ENCODE data around the gene ZNF385D.

DNA sequence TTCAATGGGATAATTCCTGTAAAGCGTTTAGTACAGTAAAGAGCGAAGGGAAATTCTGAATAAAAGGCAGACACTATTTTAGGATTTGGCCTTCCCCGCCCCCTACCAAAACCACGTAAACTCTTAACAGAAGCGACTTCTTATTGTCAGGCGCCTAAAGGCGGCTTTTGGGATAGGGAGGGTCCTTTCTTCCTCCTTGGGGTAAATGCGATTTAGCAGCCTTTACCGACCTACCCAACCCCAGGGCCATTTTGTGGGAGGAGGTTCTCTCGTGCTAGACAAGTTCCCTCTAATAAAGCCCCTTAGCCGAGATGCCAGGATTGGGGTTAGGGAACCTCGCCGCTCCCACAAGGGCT lies 505 bp upstream of the RAB5A start:
- RRBS: no CpG with 5 or more reads among the region's 13 CpGs

GRCh38 chr3:20049107-20049291 lies 8.8 kb downstream of the KAT2B start:
- RRBS: no CpG with 5 or more reads among the region's 5 CpGs

DNA sequence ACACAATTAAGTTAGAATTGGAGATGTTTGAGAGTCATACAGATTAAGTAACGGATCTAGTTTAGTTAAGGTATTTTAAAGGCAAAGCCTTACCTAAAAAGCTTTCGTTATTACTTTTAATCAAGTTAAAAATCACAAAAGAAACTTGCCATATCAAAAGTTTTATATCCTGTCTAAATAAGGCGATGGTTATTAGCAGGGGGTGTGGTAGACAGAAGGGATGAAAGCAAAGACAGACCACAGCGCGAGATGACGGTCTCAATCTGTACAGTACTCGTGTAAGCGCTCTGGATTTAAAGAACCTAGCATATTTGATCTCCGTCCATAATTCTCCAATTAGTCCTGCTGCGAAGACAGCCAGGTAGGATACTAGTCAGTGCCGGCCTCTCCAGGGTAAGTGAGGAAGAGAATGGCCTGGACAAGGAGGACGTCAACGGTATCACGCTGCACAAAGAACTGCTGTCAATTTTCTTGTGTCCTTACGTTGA lies 743 bp downstream of the SGO1 start:
- RRBS: no CpG with 5 or more reads among the region's 15 CpGs

DNA sequence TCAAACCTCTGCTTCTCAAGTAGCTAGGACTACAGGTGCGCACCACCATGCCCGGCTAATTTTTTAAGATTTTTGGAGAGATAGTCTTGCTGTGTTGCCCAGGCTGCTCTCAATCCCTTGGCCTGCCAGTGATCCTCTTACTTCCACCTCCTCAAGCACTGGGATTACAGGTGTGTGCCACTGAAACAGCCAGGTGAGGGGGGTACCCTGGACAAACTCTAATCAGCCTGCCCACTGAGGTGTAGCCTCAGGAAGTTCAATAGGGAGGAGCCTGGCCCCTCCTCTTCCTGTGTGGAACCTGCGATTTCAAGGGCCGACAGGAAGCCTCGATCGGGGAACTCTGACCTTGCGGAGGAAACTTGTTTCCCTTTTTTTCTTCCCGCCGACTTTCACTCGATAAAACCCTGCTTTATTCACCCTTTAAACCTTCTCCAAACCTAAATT lies 208.5 kb downstream of the ZNF385D start:
- RRBS: no CpG with 5 or more reads among the region's 10 CpGs

DNA sequence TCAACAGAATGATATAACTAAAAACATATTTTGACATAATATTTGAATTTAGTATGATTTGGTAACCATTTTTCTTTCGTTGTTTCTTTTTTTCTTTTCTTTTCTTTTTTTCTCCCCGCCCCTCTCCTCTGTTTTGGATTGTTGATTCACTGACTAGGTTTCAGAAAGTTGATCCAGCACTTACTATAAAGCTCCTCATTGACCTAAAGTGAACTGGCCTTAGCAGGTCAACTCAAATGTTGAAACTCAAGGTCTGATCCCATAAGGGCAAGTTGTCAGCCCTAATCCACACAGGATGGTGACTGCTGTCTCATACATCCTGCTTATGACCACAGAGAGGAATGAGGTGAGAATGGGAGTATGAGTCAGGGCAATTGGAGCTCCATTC lies 78.9 kb downstream of the ZNF385D start:
- RRBS: no CpG with 5 or more reads among the region's 2 CpGs

DNA sequence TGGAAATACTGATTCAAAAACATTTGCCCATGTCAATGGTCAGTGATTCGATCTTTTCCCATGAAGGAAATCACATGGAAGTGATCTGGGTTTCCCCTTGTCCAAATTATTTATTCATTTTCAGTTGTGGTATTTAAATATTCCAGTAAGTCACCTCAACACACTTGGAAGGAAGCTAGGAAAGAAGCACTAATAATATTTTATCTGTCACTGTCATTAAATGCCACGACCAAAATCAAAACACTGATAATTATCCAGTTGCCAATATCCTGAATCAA lies 78.5 kb downstream of the ZNF385D start:
- RRBS: no CpG with 5 or more reads among the region's 2 CpGs

GRCh38 chr3:21750627-21751791 lies at the start of gene ZNF385D:
Gene ZNF385D (minus strand): TSS chr3:21751210.
- RRBS: 23% methylated on average over 9 of the region's 43 CpGs

DNA sequence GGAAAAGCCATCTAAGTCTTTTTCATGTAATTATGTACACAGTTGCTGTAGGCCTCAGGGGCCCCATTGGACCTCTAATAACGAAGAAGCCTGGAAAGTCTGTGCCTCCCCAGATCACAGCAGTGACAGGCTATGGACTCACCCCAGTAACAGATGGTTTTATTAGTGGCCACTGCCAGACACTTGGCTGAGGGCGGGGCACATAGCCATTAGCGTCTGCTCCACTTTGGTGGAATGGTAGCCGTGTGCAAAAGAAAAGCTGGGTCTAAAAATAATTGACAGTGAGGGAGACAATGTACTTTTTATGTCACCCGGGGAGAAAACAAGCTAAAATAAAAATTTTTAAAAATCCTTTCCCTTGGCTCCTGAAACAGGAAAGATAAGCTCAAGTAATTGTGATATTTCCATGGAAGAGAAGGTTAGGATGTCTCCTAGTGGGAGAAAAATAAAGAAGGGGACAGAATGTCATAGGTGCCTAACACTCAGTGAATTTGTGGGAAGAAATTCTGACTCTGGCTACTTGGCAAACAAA lies 44.3 kb upstream of the ZNF385D start:
- RRBS: no CpG with 5 or more reads among the region's 5 CpGs

DNA sequence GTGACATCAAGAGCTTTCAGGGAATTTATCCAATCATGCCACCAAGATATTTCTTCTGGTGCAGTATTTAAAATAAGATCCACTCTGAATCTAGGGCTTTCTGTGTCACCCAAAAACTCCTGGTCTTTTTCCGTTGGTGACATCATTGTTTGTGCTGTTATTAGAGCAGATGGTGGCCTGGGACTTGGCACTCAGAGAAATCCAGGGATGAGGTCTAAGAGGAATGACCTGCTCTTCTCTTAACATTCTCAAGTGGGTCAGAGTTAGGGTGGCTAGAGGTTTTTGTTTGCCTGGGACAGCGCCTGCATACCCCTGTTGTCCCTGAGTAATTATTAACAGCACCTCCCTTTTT lies 56.9 kb upstream of the UBE2E1 start:
- RRBS: no CpG with 5 or more reads among the region's 2 CpGs

GRCh38 chr3:23806418-23807223 lies 866 bp downstream of the UBE2E1 start:
- RRBS: 3% methylated on average over 45 of the region's 74 CpGs

DNA sequence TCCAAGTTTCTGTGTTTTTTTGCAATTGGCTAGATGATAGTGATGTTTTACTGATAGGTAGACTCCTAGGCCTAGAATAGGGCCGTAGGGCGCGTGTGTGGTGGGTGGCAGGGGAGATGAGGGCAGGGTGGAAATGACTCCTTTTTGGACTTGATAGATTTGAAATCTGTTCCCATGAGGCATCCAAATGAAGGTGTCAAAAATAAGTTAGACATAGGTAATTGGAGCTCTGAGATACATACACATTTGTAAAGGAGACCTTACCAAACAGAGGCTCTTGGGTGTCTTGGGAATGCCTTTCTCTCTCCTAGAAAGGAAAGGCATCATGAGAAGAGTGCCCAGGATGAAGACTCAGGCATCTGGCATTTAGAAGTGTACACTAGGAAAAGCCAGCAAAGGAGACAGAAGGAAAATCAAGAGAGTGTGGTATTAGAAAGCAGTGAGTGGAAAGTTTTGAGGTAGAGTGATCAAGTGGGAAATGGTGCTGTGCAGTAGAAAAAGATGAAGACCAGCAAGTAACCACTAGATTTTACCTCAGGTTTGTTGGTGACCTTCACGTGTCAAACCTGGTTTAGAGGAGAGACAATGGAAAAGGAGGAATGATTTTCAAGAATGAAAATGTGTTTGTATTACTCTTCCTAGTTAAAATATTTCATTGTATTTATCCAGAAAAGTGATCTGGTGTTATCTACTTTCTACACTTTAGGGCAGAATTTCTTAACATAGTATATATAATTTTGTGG lies 16.1 kb downstream of the UBE2E1 start:
- RRBS: no CpG with 5 or more reads among the region's 4 CpGs

DNA sequence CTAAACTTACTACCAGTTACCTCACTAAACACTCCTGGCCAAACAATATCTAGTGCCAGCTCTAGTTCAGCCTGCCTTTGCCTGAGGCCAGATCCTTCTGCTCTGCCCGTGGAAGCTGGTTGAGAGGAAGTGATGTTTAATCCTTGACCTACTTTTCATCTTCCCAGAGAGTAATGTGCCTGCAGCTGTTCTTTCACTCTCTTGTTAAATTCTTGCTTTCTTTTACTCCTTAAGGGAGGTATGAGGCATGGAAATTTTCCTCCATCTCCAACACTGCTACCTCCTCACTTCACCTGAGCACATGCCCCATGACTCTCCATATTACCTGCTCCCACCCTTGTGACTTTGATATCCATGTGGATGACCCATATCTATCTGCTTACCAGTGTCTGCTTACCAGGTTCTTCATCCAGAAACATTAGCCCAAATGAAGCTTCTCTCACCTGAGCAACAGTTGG lies 53.4 kb downstream of the UBE2E1 start:
- RRBS: no CpG with 5 or more reads among the region's 1 CpG

GRCh38 chr3:24220726-24221366 lies 273.8 kb downstream of the THRB start:
- RRBS: no CpG with 5 or more reads among the region's 4 CpGs

GRCh38 chr3:24496500-24496856 lies 1.8 kb upstream of the THRB start:
- RRBS: no CpG with 5 or more reads among the region's 8 CpGs

DNA sequence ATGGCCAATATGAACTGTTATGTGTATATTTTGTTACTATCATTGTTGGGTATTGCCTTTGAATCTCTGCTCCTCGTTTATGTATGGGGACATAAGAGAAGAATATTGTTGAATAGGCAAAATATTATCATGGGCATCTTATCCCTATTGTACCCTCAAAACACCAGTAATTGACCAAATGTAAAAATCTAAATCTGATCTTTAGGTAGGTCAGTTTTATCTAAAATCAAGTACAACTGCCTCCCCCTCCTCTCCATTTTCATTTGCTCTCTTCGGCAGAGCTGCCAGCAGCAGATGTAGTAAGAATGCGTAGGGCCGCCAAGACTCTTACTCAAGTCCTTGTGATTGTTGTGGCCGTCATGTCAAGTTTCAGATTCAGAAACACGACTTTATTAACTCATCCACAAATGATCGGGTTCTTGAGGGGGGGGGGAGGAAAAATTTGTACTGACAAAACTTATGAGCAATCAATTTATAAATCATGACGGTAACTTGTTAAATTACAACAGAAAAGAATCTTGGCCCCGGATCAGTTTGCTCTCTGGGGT lies 106.8 kb upstream of the THRB start:
- RRBS: no CpG with 5 or more reads among the region's 9 CpGs

- RRBS: no CpG with 5 or more reads among the region's 8 CpGs
Measured at GRCh38 chr3:25385627-25386320, 42.3 kb upstream of the RARB start.

DNA sequence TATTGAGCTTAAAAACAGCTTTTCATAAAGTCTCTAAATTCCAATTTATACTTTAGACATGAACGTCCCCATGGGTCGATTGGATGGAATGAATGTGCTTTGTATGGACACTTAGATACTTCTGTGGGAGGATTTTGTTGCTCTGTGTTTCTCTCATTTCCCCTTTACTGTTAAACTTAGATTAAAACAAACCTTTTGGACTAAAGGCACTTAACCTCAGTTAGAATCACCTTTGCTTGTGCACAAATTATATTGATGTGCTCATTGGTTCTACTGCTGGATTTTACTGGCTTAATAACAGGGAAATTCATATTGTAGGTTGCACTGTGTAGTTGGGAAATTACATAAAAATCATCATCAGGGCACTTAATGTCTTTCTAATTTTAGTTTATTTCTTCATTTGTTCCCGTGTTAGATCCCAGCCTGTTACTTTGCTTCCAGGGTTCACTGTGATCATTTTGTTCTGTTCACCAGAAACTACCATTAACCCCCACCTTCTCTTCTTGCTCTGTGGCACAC lies 80.2 kb downstream of the RARB start:
- RRBS: no CpG with 5 or more reads among the region's 3 CpGs

GRCh38 chr3:25647759-25648490 lies 16.8 kb downstream of the TOP2B start:
- RRBS: no CpG with 5 or more reads among the region's 3 CpGs

DNA sequence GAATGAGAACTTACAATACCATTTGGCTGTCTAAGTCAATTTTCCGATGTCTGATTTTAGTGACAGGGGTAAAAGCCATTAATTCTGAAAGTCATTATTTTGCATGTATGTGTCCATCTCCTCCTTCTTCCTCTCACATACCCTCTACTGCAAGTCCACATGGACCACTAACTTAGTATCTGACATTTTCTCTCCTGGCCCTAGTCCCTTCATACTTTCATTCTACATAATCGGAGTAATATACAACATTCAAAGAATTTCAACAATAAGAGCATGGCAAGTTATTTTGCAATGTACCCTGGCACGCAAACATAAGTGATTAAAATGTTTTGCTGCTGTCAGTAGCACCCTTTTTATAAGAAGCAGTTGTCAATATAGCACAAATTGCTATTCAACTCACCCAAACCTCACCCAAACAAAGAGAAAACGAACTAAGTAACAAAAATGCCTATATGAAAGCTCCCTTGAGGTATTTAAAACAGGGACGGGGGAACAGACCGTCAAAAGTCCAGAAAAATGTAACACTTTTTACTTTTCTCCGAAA lies 1.8 kb downstream of the TOP2B start:
- RRBS: no CpG with 5 or more reads among the region's 7 CpGs

GRCh38 chr3:25663366-25663771 lies 1.3 kb downstream of the TOP2B start:
- RRBS: no CpG with 5 or more reads among the region's 14 CpGs